ENCODE measurements around the gene PCSK2.

DNA sequence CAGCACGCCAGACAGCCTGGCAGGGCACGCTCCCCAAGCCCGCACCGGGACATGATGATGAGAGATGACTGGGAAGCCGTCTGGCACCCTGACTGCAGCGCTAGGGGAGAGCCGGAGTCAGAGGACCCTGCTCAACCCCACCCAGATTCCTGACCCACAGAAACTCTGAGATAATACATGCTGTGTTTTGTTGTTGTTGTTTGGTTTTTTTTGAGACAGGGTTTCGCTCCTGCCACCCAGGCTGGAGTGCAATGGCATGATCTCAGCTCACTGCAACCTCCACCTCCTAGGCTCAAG lies 42.8 kb downstream of the KIF16B start:
- RRBS = 92% methylated on average over 4 of the region's 8 CpGs

DNA sequence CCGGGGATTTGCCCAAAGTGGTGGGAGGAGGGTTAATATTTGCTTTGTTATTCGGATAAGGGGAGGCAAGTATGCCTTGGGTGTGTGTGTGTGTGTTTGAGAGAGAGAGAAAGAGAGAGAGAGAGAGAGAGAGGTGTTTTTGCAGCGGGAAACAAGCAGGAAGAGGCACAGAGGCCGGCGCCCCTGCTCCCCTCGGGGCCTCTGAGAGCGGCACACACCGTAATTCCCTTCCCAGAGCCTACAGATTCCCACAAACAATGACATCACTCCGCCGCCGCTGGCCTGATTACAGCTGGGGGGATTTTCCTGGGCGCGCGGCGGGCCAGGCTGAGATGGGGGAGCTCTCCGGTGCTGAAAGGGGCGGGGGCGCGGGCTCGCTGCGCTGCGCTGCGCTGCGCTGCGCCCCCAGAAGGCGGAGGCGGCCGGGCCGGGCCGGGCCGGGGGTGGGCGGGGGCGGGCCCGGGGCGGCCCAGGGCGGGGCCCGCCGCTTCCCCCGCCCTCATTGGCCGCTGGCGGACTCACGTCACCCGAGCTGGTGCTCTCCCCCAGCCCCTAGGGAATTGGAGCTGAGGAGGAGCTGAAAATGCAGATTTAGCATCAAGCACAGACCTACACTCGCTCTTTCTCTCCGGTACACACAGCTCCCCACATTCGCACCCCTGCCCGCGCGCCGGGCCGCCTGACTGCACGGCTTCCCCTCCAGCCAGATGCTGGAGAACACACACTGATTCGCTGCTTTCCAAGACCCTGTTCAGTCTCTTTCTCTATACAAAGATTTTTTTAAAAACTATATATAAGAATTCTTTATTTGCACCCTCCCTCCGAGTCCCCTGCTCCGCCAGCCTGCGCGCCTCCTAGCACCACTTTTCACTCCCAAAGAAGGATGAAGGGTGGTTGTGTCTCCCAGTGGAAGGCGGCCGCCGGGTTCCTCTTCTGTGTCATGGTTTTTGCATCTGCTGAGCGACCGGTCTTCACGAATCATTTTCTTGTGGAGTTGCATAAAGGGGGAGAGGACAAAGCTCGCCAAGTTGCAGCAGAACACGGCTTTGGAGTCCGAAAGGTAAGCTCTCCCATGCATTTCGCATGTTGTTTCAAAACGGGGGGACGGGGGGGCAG lies at the start of gene PCSK2:
Gene PCSK2, plus strand, starts transcription at position 618 of the 1,116 bp plus-strand sequence.
- RRBS = 62% methylated on average over 14 of the region's 69 CpGs

- RRBS = 10% methylated on average over 18 of the region's 27 CpGs
Observed at GRCh38 chr20:17228554-17229068, 1.8 kb downstream of the PCSK2 start.

DNA sequence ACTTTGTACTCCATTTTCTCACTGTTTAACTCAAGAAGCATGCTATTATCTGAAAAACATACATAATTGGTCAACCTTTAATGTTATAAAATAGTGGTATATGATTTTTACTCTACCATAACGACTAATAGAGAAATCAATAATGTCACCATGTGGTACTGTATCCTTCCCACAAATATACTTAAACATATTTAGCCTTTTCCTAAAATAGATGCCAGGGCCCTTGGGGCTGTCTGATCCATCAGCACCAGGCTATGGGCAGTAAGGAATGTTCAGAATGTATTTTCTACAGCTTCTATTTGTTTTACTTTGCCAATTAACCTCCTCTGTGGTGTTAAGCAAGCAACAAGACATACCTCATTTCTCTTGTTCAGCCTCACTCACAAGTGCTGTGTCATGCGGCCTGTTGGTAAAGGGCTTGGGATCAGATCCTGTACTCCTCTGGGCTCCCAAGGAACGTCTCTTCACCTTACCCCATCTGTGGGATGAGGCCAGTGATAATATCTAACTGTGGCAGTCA lies 7.2 kb upstream of the DSTN start:
- RRBS = no CpG with 5 or more reads among the region's 3 CpGs

- RRBS = no CpG with 5 or more reads among the region's 11 CpGs
Observed at GRCh38 chr20:17567918-17568804, 1.7 kb upstream of the DSTN start.

GRCh38 chr20:17571888-17572651 lies 2.2 kb downstream of the DSTN start:
- RRBS = no CpG with 5 or more reads among the region's 9 CpGs

GRCh38 chr20:17575169-17575984 lies 5.5 kb downstream of the DSTN start:
- RRBS = no CpG with 5 or more reads among the region's 6 CpGs

DNA sequence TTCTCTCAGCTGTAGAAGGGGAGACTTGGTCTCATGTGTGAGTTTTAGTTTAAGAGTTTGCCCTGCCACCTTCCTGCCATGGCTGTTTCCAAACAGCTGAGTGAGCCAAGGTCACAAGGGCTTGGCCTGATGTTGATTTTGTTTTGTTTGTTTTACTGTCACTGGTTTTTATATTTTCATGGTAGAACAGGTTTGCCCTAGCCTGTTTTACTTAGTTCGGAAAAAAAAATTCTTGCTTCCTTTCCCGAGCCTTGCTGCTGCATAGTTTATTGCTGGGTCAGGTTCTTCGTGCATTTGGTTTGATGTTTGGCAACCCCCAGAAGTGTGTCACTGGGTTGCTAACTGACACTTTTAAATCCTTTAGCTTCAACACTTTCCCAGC lies 35.4 kb downstream of the DSTN start:
- RRBS = no CpG with 5 or more reads among the region's 3 CpGs

DNA sequence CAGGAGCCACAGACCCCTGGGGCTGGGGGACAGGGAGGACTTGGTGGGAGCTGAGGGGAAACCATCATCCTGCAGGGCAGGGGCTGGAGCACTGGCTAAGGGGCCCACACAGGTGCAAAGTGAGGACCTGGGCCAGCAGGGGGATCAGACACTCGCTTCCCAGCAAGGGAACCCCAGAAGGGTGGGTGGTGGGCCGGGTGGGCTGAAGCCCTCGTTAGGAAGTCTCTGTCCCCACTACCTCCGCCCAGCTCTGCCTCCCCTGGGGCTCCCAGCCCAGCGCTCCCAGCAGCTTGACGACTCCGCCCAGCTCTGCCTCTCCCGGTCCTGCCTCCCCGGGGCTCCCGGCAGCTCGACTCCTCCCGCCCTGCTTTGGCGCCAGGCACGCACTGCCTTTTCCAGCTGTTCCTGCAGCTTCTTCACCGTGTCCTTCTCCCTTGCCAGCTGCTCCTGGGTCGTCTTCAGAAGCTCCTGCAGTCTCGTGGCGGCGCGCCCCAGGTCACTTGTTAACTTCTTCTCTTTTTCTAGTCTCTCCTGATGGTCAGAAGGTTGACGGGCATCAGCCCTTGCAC lies 44.6 kb downstream of the DSTN start:
- RRBS = no CpG with 5 or more reads among the region's 21 CpGs

DNA sequence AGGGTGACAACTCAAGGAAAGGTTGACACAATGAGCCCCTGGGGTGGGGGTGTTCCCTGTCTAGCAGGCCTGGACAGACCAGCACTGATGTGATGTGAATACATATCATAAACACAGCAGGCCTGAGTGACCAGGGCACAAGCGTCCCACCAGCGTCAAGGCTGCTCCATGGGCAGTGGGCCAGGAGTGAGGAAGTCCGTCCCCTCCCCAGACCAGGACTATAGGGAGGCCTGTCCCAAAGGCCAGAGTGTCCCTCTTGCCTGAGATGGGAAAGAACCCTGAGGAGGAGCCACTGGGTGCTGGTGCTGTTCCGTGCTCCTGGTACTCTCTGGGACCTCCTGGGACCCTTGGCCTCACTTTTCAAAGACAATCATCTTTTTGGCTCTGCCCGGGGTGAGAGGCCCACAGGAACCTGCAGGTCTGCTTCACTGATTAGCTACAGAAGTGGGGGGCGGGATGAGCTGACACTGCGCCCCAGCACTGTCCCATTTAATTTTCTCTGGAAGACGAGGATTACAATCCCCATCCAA lies 44.6 kb downstream of the RRBP1 start:
- RRBS = no CpG with 5 or more reads among the region's 8 CpGs

- RRBS = no CpG with 5 or more reads among the region's 9 CpGs
Observed at GRCh38 chr20:17654503-17655188, 27.4 kb downstream of the RRBP1 start.

- RRBS = no CpG with 5 or more reads among the region's 5 CpGs
Observed at GRCh38 chr20:17665644-17666422, 16.2 kb downstream of the RRBP1 start.

DNA sequence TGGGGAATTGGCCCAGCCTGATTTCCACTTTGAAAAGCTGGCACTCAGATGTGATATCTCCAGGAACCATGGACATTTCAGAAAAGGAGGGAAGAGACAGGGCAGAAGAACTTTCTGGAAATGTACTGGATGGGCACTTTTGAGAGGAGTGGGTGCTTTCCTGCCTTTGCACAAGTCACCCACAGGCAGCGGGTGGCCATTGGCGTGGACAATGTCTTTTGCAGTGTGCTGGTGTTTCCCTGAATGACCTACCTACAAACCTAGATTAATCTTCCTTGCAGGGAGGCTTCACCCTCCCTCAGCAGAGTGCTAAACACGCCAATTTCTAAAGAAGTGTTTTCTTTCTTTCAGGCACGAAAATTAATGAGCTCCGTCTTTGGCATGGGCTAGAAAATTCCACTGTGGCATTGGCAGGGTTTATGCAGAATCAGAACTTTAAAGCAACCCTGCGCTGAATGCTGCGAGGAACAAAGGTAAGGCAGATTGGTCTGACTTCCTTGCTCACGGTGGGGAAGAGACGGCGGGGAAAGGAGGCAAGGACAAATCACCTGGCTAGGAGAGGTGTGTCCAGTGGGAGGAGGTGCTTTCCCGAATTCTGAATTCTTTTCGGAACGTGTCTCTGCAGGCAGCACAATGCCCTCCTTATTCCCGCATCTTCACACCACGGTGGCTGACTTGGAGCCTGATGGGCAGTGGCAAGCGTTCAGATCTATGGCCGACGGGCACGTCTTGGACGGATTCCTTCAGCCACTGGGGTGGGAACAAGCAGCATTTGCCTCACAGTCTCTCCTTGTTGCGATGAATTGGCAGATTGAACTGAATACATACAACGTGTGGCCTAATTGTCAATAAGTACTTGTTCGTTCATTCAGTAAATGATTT lies 6.3 kb upstream of the BANF2 start:
- RRBS = no CpG with 5 or more reads among the region's 23 CpGs

GRCh38 chr20:17823557-17824380 lies 124.0 kb downstream of the BANF2 start:
- RRBS = no CpG with 5 or more reads among the region's 11 CpGs

GRCh38 chr20:17836134-17836932 lies 132.3 kb downstream of the SNX5 start:
- RRBS = no CpG with 5 or more reads among the region's 20 CpGs

DNA sequence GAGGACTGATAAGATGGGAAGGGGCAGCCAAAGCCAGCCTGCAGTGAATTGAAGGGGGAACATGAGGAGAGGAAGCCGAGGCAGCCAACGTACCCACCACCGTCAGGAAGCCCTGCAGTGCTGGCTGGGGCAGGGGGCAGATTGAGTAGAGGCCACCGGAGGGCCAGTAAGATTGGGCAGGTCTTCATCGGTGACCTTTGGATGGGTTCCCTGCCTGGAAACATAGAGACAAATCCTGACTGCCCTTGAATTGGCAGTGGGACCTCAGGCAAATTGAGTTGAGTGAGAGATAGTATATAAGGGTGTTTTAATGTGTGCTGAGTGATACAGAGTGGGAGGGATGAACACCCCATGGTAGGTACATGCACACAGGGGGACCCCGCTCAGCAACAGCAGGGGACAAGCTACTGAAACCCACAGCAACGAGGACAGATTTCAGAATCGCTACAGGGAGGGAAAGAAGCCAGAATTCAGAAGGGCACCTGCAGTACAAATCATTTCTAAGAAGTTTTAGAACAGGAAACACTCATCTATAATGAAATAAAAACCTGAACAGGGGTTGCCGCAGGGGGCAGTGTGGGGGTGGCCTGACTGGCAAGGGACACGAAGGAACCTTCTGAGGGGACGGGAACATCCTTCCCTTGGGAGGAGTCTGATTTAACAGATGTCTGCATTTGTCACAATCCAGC lies 90.0 kb downstream of the SNX5 start:
- RRBS = no CpG with 5 or more reads among the region's 11 CpGs

DNA sequence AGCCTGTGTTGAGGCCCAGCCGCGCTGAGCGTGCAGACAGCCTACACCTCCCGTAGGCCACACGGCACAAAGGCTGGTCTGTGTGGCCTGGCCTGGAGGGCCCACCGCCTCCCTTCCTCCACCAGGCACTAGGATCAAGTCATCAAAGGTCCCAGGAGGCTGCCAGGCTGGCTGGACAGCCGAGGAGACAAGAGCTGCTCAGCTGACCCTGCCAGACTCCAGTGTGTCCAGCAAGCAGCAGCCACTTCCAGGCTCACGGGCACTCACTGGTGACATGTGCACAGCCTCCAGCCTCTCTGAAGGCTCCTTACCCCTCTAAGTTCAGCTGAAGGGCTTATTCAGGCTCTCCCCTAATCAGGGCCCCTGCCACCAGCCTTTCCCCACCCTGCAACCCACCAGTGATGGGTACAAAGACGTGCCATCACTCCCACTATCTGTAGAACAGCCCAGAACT lies 86.1 kb downstream of the SNX5 start:
- RRBS = no CpG with 5 or more reads among the region's 9 CpGs

GRCh38 chr20:17938726-17939385 lies 29.7 kb downstream of the SNX5 start:
- RRBS = no CpG with 5 or more reads among the region's 12 CpGs

DNA sequence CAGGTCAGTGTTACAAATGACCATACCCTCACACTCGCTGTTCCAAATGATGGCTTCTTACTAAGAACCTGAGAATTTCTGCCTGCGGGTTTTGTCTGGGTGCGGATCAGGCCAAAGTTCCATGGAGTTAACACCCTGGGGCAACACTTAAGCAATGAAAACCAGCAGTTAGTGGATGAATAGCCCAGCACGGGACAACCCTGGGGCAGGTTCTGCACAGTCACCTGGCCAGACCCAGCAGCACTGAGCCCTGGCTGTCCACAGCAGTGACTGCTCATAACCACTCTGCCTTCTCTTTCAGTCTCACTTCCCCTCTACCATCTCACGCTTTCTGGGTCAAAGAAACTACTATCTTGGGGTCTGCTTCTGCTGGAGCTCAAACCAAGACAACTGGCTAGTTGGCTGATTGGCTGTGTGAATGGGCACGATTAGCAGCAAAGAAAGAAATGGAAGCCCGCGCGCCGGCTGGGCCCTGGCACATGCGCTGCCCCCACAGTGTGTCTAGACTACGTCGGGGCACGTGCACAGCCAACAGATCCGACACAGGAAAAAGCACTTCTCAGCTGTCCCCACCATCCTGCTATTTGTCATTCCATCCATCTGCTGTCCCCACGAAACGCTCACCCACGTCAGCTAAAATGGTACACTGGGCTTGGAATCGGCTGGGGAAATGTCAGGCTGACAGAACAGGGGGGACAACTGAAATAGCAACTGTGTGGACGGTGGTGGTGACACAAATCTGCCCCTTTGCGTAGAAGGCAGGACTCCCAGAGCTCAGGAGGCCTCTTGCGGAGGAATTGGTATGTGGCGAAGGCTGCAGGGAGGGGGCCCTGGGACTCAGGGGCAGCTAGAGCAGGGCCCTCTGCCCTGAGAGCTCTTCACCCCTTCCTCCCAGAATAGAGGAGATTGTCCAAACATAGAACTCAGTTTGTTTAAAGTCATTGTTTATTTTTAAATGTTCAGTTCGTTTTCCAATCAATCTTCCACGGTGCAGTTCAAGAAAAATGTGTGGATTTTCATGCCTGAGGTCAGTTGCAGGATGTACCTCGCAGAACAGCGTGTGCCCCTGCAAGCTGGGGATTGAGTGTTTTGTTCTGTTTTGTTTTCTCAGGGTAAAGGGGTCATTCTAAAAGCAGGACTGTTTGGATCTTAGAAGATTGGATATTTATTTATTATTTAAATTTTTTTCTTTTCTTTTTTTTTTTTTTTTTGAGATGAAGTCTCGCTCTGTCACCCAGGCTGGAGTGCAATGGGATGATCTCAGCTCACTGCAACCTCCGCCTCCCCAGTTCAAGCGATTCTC lies 36.9 kb downstream of the MGME1 start:
- RRBS = no CpG with 5 or more reads among the region's 30 CpGs

- RRBS = no CpG with 5 or more reads among the region's 6 CpGs
Observed at GRCh38 chr20:18413026-18413577, 53.7 kb downstream of the DZANK1 start.